Foreskin fibroblast (primary cell): ENCODE measurements around a stretch of chr3.

- RRBS = no CpG with 5 or more reads among the region's 7 CpGs
Measured at GRCh38 chr3:57999406-57999853, 8.8 kb upstream of the FLNB start.

DNA sequence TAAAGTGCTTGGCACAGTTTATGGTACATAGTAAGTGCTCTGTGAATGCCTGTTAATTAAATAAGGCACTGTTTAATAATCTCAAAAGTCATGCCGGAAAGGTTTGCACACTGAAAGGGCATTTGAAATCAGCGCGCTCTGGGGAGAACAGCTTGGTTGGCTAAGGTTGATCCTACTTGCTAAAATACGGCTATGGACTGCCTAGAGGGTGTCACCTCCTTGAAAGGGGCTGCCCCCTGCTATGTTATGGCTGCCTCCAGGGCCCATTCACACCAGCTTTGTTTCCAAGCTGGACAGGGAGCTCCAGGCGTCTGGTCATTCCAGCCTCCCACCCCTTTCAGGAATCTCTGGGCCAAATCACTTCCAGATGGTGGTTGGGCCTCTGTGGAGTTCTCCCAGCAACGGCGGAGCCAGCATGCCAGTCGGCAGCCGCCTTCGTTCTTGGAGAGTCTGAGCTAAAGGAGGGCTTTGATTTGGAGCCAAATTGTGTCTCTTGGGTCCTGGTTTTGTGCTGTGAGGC lies 5.9 kb downstream of the FLNB start:
- RRBS = no CpG with 5 or more reads among the region's 10 CpGs

- RRBS = no CpG with 5 or more reads among the region's 12 CpGs
Measured at GRCh38 chr3:58025848-58026642, 17.8 kb downstream of the FLNB start.

DNA sequence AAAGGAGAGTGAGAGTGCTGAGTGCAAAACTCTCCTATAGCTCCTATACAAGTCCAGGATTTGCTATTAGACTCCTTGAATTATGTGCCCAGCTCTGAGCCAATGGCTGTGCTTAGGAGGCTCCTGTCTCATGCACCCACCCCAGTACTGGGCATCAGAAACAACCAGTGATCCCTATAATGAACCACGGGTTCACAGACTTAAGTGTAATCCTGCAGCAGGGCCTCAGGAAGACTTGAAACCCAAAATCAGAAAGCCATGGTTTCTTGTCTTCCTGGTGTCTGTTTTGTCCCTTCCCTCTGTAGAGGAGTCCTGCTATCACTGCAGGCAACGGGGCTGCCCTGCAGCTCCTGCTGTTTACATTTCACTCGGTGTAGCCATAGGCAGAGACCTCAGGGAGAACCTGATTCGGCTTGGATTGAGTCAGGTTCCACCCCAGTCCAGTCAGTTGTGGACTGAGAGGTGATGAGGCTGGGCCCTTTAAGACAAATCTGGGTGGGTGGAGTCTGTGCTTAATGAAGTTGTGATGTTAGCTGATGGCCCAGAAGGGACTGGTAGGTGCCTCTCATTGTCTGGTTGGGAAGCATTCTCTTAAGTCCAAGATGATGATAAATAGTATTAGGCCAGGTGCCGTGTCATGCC lies 35.6 kb downstream of the FLNB start:
- RRBS = no CpG with 5 or more reads among the region's 5 CpGs

DNA sequence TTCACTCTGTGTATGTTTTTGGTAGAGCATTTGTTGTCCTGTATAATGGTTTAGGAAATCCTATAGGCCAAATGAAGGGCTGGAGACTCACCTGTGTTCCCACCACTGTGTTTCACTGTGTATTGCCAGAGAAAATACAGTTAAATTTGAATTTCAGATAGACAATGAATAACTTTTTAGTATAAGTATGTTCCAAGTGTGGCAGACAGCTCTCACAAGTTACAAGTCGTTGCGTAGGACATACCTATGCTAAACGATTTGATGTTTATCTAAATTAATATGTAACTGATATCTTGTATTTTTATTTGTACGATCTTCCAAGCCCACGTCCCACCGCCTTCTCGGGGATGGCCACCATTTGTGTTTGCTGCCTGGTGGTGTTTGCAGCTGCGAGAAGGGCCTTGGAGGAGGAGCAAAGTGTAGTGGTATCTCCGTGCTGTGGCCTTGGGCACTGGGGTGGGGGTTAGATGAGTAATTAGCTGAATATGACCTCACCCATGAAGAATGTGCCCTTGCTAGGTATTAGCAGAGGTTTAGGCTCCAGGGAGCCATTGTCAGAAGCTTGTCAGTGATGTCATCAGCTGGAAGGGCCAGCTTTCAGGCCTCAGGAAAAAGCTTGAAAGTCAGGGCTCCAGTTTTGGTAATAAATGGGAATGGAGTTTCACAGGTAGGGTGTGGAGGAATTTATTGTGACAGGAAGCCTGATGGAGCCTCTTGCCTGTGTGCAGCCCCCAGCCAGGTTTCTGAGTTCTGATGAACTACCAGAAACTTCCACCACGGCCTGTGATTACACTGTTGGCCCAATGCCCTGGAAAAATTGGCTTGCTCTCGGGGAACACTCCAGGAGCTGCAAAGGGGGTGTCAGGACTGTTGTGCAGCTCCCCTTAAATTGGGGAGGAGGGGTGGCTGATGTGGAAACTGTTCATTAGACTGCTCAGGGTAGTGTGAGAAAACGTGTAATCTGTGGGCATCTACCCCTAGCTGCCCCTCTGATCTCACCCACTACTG lies 41.0 kb downstream of the FLNB start:
- RRBS = no CpG with 5 or more reads among the region's 12 CpGs

- RRBS = no CpG with 5 or more reads among the region's 15 CpGs
Measured at GRCh38 chr3:58059363-58060314, 51.4 kb downstream of the FLNB start.

DNA sequence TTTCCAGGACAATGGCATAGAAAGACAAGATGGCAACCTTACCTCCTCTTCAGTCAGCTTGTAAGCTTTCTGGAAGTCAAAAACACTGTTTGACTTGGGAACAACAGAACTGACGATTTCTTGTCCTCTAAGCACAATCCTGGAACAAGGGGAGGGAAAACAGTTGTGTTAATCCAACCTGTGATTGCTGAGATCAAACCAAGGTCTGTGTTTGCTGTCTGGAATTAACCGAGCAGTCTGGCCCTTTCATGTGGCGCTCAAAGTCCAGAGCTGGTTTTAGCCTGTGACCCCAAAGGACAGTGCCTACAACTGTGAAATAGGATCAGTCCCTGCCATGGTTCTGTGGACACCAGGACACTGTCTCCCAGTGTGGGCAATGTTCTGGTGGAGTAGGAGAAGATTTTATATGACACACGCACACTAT lies 17.5 kb downstream of the DNASE1L3 start:
- RRBS = no CpG with 5 or more reads among the region's 4 CpGs

DNA sequence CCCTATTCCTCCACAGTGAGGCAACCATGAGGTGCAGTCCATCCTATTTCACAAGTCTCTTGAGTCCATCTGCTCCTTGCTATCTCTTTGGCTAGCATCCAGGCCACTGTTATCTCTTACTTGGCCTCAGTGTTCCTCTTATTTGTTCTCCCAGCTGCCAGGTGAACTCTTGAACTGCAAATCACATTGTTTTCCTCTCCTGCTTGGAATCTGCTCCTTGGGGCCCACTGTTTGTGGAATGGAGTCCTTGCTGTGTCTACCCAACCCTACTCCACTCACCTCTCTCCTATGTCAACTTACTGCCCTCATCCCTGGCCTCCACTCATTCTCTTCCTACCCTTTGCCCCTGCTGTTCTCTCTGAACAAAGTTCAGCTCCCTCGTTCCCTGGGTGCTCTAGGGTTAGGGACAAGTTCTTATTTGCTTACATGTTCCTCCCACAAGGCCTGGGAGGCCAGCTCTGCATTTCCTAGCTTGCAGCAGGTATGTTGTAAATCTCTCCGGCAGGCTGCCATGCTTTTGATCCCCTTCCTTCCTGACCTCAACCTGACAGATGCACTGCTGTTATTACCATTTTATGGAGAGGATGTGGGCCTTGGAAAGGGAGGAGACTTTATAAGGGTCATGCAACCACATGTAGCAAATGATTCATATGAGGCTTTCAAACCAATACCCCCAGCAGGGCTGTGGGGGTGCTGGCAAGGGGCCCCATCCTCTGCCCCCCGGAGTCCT lies 991 bp downstream of the ACOX2 start:
- RRBS = no CpG with 5 or more reads among the region's 3 CpGs

DNA sequence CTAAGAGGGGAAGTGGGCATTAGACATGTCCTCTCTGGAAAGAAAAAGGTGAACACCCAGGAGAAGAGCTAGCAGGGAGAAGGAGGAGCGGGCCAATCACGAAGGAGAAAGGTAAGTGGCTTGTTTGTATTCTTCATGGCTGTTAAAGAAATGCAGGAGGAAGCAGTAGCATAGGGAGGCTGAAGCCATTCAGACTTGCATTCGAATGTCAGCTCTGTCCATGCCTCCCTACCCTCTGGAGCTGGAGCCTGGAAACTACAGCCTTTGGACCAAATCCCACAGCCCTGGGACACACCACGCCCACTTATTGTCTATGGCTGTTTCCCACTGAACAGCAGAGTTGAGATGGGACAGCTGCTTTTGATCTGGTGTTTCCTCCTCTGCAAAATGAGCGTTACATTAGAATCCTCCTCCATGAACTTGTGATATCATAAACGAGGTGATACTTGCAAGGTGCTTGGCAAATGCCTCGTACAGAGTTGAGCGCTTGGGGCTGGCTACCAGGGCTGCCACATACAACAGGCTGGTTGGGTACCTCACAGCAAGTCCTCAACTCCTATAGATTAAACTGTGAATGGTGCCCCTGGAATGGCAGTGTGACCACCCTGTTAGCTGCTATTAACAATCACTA lies 3.5 kb downstream of the FAM107A start:
- RRBS = no CpG with 5 or more reads among the region's 8 CpGs

DNA sequence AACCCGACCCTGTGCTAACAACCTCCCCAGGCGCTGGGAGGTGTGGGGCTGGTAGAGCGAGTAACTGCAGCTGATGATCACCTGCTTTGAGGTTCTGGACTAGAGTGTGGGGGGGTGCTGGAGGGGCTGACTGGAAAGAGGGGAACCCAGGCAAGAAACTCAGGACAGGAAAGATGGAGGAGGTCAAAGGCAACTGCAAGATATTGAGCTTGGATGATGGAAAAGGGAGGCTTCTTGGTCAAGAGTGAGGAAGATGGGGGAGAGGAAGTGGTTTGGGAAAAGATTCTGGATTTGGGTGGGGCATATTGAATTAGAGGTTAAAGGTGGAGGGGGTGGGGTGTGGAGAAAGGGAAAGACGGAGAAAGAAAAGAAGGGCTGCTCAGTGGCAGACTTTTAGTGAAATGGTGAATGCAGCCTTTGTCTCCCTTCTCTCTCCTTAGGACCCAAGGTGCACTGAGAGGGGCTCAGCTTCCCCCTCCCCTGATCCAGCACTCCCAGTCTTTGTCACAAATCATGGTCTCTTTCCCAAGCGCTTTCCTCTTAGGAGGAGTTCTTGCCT lies 618 bp upstream of the FAM3D start:
- RRBS = no CpG with 5 or more reads among the region's 5 CpGs

DNA sequence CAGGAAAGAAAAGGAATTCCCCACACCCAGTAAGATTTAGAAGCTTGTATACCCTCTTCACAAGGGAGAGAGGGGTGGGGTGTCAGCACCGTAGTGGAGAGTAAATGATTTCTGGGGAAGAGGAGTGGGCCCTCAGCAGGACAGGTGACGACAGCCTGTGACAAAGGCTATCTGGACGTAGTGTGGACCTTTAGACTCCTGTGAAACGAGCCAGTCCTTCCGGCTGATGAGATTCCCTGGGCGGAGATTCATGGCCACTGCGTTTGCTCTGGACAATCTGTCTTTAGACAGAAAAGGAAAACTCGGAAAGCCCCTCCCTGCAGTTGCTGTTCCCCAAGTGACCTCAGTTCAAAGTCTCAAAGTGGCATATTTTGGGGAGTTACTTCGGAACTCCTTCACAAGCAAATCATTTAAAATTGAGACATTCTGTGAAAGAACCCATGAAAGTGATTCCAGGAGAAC lies 1.7 kb upstream of the FAM3D start:
- RRBS = no CpG with 5 or more reads among the region's 9 CpGs

- RRBS = no CpG with 5 or more reads among the region's 3 CpGs
Measured at GRCh38 chr3:58899492-58899736, 150.4 kb downstream of the CFAP20DC start.

DNA sequence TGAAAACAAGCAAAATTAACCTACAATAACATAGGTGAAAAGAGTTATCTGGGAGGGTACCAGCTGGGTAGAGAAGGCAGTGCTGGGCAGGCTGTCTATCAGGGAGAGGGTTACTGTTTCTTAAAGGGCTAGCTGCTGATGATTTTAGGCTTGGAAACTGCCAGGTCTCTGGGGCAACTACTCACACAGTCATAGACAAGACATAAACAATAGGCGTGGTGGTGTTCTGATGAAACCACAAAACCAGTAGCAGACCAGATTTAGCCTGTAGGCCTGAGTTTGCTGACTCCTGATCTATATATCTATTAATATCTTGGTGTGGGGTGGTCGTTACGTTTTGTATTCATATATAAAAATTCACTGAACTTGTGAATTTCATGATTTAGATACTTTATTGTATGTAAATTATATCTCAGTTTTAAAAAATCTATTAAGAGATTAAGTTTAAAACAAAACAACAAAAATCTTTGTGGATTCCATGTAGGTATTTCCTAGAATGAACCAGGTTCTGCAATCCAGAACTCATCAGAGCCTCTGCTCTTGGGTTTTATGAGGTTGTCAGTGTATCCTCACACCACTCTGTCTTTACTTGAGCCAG lies 374.9 kb upstream of the CFAP20DC start:
- RRBS = no CpG with 5 or more reads among the region's 3 CpGs

GRCh38 chr3:59606994-59607392 lies 557.2 kb upstream of the CFAP20DC start:
- RRBS = no CpG with 5 or more reads among the region's 1 CpG

DNA sequence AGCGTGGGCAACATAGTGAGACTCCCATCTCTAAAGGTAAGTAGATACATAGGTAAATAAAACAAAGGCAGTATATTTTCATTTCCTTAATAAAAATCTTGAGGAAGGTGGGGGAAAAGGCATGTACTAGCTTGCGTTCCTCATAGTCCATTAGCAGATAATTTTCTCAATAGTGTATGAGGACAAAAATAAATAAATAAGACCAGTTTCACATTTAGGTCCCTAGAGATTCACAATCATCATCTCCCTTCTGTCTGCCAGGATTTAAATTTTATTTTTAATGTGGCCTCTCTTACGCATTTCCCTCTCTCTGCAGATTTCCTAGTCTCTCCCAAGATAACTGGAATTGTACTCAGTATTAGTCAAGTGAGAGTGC lies 839.1 kb downstream of the FHIT start:
- RRBS = no CpG with 5 or more reads among the region's 3 CpGs

GRCh38 chr3:61008953-61009745 lies 242.1 kb downstream of the FHIT start:
- RRBS = no CpG with 5 or more reads among the region's 7 CpGs

DNA sequence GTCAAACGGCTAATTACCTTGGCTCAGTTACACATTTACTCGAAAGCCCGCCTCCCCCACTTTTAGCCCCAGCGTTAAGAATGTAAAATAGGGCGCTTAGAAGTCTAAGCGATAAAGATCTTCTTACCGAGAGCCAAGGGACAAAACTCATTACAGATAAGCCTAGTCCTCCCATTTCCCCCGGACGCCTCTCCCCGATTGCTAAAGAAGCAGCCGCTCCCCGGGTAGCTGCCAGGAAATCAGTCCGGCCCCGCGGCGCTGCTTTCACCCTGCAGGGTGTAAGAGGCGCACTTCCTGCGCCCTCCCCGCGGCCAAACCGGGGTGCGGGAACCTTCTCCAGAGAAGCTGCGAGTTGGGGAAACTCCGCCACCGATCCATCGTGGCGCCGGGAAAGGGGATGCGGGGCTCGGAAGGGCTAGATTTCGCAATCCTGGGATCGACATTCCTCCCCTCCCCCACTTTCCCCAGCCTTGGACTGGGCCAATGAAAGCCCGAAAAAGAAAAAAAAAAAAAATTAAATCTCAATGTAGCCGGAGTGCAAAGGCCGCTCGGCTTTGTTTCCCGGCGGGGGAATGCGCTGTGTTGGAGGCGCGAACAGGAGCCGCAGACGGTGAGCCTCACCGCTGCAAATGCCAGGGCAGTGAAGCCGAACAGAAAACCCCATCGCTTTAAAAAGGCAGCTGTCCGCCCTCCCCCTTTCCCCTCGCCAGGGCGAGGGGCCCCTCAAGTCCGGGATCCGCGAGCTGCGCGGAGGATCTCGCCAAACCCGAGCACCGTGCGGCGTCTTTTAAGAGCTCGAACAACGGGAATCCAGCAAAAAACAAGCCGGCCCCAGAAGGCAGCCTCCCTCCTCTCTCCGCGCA lies 666 bp upstream of the PTPRG start:
- RRBS = under 1% methylated on average over 27 of the region's 64 CpGs

- RRBS = no CpG with 5 or more reads among the region's 6 CpGs
Measured at GRCh38 chr3:61642315-61643291, 81.2 kb downstream of the PTPRG start.

GRCh38 chr3:61926727-61928014 lies 365.8 kb downstream of the PTPRG start:
- RRBS = 83% methylated on average over 1 of the region's 12 CpGs

DNA sequence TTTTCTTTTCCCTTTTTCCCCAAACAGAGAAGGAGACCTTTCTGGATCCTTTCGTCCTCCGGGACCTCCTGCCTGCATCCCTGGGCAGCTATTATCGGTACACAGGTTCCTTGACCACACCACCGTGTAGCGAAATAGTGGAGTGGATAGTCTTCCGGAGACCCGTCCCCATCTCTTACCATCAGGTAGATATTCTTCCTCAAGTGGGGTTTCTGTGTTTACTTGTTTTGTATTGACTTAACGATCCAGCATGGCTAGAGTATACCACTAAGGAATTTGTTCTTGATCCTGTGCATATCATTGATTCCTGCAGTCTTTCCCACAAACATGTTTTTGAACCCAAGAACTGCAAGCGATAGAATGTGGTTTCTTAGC lies 161.8 kb upstream of the C3orf14 start:
- RRBS = 98% methylated on average over 4 of the region's 9 CpGs